Mesenchymal stem cell of adipose (primary cell): ENCODE measurements around the genes SLC39A10 and C2orf66.

GRCh38 chr2:191638461-191638824, 39.5 kb upstream of the NABP1 start:
- CAGE, long polyA plus RNA: no peak

DNA sequence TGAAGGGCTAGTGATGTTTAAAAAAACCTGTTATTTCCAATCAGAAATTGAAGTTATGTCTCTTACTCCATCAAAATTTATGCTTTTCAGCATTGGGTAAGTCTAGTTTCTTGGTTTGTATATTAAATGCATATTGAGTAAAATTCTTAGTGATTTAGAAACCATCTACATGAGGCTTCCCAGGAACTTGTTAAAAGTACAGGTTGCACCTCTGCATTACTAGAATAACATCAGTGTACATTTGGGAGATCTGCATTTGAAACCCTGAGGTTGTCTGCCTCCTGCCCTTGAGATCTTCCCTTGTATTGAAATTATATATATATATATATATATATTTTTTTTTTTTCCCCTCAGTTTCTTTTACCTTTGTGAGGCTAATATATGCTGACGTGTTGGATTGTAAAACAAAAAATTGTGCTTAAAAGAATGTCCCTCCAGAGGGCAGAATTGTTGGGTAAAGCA, 12.2 kb downstream of the NABP1 start:
- CAGE, long polyA plus RNA: no peak

GRCh38 chr2:191692351-191693565, 14.8 kb downstream of the NABP1 start:
- CAGE, long polyA plus RNA: no peak

DNA sequence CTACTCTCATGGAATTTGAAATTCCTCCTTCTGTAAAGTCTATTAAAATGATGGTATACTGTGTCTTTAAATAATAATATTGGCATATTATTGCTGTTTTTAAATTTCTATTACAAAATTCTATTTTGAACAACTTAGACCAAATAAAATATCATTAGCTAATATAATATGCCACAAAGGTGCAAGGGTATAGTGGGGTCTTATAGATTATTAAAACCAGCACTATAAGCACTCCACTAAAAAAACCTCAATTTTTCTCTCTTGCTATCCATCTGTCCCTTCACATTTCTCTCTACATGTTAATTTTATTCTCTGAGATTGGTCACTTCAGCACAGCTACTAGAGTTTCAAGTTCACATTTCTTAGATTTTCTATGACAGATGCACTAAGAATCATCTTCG, 28.2 kb upstream of the TMEFF2 start:
- CAGE, long polyA plus RNA: no peak

GRCh38 chr2:193502307-193503276, 1307.9 kb upstream of the TMEFF2 start:
- CAGE, long polyA plus RNA: no peak

DNA sequence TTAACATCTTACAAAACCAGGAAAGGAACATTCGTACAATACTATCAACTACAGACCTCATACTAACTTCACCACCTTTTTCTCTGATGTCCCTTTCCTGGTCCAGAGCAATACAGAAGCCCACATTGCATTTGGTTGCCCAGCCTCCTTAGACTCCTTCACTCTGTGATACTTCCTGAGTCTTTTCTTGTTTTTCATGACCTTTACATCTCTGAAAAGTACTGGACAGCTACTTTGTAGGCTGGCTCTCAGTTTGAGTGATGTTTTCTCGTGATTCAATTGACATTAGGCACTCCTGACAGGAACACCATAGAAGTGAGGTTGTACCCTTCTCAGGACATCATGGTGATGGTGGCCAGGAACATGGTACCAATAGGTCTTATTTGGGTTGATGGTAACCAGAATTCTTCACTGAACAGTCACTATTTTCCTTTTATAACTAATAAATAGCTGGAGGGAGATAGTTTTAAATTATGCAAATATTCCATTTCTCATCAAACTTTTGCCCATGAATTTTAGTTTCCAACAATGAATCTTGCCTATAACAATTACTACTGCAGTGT, 185.8 kb upstream of the SLC39A10 start:
- CAGE, long polyA plus RNA: no peak

DNA sequence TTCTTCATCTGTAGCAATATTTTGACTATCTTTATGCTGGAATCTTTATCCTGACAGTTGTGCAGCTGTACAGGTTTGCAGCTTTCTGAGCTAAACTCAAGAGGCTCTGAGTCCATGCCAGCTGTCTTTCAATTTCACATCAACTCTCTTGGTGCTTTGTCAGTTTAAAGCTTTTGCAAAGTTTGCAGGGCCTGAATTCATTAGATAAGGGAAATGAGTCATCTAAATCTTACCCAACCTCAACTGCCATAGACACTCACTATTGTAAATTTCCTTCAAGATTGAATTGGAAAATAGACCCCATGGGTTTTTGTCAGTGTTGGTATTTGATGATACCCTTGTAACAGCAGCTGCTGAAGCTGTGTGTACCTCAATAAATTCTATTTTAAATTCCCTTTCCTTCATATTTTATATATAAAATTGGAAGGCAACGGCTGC, 170.0 kb upstream of the SLC39A10 start:
- CAGE, long polyA plus RNA: no peak

- CAGE, long polyA plus RNA: no peak
Measured at GRCh38 chr2:195656054-195656508, 945 bp upstream of the SLC39A10 start.

GRCh38 chr2:195656509-195657409, at the start of gene SLC39A10:
Gene SLC39A10, plus strand, starts transcription at chr2:195657226.
- CAGE, long polyA plus RNA: no peak

- CAGE, long polyA plus RNA: no peak
Measured at GRCh38 chr2:196415421-196415835, 177.9 kb downstream of the HECW2 start.

GRCh38 chr2:196809248-196809698, at the start of gene C2orf66:
Gene C2orf66, minus strand, starts transcription at chr2:196809355.
- CAGE, long polyA plus RNA: no peak

DNA sequence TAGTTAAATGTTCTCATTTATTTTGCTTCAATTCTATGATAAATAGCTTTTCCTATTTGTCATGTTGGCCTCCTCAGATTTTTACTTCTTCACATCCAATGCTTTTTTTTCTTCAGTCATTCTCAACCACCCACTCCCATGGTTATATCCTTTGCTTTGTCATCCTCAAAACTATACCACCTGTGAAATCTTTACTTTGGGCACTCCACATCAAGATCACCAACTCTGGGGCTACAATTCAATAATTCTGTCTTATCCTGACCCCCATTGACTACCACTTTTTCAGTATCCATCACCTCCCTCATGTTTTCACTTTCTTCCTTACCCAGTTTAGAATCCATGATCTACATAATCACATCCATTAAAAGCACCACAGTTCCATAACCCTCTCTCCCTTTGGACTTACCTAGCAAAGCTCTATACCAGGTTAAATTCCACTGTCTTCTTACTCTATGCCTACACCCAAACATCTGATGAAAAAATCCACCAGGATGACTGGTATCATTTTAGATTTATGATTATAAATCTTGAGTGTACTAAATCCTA, 54.5 kb upstream of the PGAP1 start:
- CAGE, long polyA plus RNA: no peak

DNA sequence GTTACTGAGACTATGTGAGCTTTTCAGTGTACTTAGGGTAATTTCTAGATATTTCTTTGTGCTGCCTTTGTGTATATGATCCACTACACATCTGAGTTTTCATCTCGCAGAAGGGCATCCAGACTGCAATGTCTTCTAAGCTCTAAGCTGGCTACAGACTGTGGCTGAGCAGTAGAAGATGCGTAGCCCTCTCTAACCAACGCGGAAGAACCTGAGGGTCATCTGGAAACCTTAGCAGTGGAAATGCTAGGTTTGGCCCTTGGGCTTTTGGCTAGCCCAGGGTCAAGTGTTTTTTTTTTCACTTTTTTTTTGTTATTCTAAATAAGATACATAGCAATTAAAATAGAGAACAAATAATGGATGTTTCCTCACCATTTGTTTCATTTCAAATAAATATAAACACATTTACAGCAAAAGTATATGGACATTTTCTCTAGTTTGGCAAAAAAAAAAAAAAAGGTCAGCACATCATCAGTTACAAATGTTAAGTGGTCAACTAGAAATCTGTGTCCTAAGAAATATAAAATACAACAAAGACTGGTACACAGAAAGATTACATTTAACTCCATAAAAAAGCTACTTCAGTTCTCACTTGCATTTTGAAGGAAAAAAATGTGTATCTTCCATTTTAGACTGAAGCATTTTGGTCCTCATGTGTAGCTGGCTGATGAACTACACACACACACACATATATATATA, 62.5 kb upstream of the PGAP1 start:
- CAGE, long polyA plus RNA: no peak

DNA sequence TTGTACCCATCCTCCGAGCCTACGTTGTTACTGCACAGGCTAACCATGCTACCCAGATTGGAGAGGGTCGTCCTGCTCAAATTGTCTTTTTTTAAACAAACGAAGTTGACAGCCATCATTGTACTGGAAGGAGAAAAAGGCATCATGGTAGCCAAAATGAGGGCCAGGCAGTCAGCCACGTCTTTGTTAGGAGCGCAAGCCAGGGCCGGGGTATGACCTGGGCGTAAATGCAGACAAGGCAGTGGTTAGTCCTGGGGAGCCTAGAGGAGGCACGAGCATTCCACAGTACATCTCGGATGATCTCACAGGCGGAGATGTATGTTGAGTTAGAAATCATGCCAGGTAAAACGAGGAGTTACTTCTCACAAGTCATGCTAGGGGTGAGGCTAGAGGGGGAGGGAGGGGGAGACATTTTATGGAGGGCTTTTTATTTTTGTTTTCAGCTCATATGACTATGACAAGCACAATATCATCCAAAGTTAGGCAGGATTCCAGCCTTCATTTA, 64.3 kb upstream of the PGAP1 start:
- CAGE, long polyA plus RNA: no peak

DNA sequence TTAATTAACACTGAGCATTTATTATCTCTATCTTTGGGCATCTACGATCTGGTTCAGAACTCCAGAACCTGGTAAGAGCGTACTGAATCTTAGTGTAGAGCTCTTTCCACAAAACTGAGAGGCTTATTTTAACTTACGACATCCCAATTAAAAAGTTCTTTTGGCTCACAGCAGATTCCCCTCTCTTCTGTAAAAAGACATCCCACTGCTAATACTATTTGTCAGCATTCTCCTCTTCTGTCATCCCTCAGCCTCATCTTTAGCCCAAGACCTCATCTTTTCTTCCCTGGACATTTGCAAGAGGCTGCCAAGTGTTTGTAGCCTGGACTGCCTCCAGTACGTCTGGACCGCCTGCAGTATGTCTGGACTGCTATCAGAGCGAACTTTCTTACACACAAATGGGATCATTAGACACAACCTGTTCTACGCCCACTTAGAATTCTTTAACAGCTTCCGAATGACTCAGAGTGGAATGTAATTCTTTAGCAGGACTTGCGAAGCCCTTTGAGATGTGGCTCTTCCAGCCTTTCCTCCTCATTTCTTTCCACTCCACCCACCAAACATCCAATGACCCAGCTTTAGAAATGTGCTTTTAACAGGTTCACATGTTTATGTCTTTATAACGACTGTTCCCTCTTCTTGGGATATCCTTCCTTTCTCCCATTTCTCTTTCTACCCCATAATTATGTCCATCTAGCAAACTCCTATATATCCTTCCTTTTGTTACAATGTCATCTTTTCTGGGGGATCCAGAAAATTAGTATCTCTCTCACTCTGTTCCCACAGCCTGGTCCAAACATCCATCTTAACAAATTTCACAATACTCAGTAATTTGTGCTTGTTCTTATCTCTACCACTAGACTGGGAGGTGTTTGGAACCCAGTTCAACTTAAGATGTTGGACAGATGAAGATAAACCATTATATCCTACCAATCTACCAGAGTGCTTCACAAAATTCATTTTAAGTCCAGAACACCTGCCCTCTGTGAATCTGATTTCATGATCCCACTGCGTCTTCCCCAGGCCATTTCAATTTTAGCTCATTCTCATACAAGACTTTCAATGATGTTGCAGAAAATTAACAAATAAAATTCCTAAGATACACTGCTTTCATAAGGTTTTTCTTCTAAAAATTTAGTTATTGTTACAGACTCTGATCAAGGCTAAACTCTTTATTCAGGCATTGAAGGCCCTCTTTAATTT, 171.3 kb upstream of the PGAP1 start:
- CAGE, long polyA plus RNA: no peak

GRCh38 chr2:197107125-197108015, 180.9 kb upstream of the PGAP1 start:
- CAGE, long polyA plus RNA: no peak

GRCh38 chr2:197205457-197206445, 104.8 kb downstream of the ANKRD44 start:
- CAGE, long polyA plus RNA: no peak

- CAGE, long polyA plus RNA: no peak
Measured at GRCh38 chr2:197287122-197287574, 23.4 kb downstream of the ANKRD44 start.

DNA sequence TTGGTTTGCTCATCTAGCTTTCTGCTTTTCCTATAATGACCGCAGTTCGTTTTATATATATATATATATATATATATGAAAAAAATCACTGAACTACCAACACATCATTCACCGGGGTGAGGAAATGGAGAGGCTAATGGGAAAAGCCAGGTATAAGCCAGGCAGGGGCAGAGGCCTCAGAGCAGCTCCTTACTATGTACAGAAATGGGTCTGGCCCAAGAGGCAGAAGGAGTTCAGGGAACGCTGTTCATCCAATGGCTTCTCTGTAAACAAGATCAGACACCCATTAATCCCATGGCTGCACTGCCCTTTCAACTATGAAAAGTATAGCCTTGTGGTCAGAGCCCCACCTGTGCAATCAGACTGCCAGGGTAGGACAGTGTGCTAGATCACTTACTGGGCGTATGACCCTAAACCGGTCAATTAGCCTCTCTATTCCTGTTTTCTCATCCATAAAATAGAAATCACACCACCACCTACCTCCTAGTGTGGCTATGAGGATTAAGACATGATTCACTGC, 4.6 kb downstream of the ANKRD44 start:
- CAGE, long polyA plus RNA: no peak

DNA sequence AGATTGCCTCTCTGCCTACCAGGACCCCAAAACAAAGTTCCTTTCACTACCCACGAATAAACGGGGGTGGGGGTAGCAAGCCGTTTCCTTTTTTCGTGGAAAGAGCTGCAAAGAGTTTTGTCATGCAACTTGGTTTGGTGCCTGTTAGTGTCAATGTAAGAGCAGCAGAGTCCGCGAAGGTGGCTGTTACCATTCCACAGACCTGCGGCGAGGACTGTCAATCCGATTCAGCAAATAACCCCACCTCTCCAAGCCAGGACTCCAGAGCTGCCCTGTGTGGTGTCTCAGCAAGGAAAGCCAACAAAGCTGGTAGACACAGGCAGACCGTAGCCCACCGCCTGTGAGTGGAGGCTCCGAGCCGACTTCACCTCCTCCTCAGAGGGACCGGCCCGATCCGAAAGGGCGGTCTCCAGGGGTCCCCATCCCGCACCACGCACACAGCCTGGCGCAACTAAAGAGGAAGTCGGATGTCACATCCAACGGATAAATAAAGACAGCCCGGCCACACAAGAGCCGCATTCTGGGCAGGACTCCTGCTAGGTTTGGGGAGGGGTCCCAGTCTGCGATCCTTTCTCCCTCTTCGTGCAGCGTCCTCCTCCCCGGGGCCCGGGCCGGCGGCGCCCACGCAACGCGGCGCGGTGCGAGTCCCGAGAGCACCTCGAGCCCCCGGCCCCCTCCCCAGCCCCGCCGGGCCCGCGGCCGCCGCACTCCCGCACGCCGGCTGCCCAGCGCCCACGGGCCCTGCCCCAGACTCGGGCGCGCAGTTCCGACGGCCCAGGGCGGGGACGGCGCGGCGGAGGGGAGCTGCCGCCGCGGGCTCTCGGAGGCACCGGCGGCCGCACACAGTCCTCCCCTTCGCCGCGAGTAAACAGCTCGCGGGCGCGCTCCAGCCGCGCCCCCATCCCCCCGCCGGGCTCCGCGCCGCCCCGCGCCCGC, 702 bp downstream of the ANKRD44 start:
- CAGE, long polyA plus RNA: no peak